Vein endothelial cell (primary cell): ENCODE measurements around a stretch of chr17.

DNA sequence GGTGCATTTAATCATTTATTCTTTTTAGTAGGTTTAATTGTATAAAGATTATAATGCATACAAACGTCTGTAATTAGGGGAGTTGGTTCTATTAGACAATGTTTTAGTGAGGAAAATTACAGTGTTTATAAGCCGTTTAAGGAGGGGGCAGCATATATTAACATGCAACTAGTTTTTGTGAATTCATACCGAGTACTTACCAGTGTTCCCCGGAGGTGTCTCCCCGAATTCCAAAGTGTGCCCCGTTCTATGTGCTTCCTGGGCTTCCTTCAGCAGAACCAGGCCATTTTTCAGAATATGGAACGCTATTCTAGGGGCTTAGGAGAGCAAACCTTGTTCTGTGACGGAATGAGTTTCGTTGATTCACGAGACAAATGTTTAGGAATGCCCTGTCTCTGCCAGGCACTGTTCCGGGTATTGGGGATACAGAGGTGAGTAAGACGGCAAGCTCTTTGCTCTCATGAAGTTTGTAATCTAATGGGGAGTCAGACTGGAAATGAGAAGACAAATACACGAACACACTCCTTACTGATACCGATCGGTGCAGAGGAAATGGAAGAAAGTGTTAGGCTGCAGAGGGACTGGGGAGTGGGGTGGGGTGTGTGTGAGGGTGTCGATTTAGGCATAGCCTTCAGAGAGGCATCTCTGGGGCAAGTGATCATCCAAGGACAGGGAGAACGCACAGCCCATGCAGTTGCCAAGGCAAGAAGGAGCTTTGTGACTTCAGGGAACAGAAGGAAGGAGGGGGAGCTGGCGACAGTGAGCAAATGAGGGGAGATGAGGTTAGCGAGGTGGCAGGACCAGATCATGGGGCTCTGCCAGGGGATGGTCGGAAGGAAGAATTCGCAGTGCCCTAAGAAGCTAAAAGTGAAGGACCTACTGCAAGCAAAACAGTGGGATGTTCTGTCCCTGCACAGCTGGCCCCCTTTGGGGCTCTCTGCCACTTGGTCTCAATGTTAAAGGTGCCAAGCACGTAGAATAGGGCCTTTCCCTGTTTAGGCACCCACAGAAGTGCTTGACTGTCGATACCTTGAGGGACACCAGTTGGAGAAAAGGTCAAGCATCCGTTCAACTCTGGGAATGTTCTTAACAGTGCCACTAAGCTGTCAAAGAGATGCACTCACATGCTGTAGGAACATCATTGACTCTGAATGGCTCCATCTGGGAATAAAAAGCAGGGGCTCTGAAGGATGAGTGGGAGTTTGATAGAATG, 189.6 kb downstream of the MSI2 start:
- CAGE, long polyA plus RNA: no peak

GRCh38 chr17:57523817-57524581, 221.1 kb downstream of the CCDC182 start:
- CAGE, long polyA plus RNA: no peak

DNA sequence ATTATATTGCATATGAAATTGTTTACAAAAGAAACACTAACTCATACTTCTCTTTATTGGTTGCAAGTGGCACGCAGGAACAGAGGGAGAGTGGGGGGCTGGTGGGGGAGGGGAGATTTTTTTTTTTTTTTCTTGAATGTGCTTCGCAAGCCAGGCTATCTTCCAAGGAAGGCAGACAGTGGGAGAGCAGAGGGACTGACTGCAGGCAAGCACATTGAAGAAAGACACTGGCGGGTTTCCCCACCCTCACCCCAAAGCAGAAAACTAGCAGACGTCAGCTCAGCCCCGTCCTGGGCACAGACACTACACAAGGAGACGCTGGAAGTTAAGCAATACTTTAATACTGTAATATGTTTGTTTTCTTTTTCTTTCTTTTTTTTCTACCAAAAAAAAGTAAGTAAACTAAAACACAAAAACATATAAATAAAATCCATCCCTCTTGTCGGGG, 61.5 kb downstream of the CCDC182 start:
- CAGE, long polyA plus RNA: no peak

GRCh38 chr17:57873026-57874100, 23.5 kb upstream of the MRPS23 start:
- CAGE, long polyA plus RNA: no peak

DNA sequence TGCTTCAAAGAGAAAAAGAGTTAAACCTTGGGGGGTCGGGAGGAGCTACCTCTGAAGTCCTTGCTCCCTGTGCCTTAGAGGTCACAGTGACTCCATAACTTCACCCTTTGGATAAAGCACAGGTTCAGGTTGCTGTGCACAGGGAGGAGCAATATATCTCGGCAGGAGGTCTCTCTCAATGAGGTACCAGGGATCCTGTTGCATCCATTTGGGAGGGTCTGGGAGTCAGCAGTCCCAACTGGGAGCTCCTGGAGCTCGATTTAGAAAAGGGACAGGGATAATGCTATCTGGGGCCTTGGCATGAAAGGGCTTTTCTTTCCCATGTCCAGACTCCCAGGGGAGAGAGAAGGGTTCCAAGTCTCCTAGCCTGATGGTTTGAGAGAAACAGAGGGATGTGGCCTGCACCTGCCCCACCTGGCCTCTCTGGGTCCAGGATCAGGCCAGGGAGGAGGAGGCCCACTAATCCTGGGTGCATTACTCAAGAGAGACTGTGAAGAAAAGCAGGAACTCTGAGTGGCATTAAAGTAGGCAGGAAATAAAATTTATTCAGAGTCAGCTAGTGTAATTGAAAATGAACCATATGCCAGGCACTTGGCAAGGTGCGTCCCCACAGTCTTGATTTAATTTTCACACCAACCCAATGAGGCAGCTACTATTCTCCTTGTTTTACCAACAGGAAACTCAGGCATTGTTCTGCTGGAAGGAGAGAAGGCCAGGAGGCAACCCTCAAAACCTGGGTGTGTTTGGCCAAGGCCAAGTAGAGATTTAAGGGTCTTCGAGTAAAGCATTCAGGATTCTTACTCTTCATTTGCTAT, 40.7 kb downstream of the CUEDC1 start:
- CAGE, long polyA plus RNA: no peak

DNA sequence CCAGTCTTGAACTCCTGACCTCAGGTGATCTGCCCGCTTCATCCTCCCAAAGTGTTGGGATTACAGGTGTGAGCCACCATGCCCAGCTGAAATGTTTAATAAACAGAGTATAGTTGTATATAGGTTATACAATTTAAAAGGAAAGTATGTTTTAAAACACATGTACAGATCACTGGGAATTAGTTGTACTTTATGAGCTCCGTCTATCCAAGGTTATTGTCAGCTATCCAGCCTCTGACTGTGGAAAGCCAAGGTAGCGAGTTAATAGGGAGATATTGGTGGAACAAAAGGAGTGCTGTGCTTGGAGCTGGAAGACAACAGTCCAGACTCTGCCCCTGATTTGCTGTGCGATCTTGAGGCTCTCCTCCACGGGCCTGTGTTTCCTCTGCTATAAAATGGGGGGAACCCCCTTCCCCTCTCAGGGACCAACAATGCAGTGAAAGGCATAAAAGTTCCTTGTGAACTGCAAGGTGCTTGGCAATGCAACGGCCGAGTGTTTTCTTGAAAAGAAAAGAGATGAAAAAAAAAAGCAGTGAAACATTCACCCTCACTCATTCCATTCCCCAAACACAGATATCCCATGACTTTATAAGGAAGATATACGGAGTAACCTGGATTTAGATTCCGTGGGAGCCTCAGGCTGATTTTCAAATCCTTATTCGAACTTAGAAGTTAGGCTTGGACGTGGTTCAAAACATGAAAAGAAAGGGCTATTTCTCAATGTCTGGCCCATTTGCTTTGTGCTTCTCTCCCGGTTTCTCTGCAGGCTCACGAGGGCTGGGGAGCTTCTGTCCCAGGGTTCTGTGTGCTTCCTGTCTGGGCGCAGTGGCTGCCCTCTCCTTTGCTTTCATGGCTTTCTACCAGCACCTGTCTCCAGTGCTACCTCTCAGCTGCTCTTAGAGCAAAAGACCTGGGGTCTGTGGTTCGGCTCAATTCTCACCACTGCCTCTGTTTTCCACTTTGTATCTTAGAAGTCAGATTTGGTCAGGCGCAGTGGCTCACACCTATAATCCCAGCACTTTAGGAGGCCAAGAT, 34.0 kb downstream of the CUEDC1 start:
- CAGE, long polyA plus RNA: no peak

DNA sequence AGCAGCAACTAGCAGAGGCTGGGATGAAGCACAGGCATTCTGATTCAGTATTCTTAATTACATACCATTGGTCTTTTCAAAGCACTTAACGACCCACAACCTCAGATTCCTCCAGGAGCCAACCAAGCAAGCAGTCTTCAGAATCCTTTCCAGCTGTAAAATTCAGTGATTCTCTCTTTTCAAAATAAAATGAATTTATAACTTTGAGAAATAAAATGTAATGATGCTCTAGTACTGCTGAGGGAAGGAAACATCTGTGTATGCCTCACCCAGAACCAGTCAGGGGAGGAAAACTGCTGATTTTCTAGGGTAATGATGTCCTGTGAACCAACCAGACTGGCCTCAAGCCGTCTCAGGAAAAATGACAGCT, 9.1 kb downstream of the CUEDC1 start:
- CAGE, long polyA plus RNA: no peak

DNA sequence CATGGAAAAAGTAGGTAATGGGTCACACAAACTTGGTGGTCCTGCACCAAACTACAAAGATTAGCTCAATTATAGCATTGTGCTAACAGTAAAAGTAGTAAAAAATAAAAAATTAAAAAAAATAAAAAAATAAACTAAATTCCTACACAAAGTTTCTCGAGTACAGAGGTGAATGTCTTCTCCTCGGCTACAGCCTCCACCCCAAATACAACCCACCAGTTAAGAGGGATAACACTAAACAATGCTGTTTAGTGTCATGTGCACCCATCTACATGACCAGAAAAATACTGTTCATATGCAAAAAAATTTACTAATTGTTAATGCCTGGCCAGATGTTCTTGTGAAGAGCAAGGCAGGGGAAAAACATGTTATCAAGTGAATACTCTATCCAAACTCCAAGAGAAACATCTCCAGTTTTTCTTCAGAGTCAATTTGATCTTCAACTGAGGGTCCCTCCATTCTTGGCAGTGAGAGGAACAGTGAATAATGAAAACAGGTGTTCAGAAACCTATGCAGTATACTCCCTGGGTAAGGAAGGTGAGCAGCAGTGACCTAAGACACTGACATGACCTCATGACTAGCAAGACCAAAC, 4.4 kb upstream of the VEZF1 start:
- CAGE, long polyA plus RNA: no peak

DNA sequence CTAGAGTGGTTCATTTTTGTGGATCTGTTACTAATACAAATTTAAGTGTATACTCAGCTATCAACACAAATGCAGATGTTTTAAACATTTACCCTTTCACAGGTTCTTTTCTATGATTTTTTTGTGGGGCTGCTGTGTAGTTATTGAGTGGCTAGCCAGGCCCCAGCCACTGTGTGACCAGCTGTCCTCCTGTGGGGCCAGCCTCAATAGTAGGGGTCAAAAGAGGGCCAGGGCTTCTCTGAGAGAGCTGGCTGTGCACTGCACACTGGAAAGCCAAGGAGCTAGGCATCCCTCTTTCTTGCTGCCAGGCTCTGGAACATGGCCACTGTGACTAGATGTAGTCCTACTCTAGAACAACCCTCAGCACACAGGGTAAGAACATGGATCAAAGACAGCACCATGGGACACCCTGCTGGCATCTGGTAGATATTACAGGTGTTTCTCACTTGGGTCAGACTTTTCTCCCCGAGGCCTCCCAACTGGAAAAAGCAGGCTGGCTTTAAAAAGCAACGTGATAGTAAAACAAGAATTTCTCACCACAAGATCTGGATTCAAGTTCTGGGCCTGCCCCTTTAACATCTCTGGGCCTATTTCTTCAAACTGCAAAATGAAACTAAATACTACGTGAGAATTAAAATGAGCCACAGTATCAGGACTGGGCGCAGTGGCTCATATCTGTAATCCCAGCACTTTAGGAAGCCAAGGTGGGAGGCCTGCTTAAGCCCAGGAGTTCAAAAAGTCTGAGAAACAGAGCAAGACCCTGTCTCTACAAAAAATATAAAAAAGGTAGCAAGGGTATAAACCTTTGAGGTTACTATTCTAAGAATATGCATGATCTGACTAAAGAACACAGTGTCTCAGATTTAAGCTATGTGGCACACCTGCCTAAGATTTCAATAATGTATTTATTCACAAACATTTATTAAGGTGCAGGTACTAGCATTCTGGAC, 7.4 kb upstream of the VEZF1 start:
- CAGE, long polyA plus RNA: no peak

GRCh38 chr17:57996660-57997632, 8.9 kb upstream of the VEZF1 start:
- CAGE, long polyA plus RNA: no peak

DNA sequence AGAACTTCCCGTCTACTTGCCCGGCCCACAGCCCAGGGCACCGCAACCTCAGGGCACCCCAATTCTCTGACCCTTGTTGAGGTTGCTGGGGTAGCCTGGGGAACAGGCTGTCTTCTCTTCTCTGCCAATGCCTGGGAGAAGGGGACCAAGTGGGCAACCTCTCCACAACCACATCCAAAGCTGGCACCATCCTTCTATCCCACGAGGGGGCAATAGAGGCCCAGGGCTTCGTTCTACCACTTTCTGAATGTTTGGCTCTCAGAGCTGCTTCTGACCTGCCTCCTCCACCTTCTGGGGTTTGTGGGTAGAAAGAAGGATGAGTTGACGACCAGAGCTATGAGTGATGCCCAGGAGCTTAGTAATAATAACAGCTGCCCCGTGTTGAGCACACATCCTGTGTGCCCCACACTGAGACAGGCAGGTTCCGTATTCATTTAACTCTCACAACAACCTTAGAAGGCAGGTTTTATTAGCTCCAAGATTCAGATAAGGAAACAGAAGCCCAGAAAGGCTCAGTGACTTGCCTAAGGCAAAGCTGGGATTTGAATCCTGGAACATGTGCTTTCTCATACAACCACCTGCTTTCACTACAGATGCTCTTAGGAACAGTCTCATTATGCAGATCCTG, 11.1 kb downstream of the TSPOAP1 start:
- CAGE, long polyA plus RNA: no peak

- CAGE, long polyA plus RNA: no peak
Measured at GRCh38 chr17:58326614-58327337, 1.8 kb downstream of the TSPOAP1 start.

DNA sequence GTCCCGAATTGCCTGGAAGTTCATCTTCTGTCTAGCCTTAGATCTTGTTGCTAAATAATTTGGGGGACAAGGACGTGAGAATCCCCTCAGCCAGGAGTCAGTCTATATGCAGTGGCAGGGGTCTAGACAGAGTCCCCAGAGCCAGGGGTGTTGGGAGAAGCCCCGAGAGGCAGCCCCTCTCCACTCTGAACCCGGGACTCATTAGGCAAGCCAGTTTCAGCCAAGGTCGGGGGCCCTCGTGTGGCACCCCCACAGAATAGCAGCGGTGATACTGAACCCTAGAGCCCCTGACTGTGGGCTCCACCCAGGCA, 695 bp upstream of the TSPOAP1 start:
- CAGE, long polyA plus RNA: no peak

GRCh38 chr17:58330994-58331853, 2.6 kb upstream of the TSPOAP1 start:
- CAGE, long polyA plus RNA: no peak

- CAGE, long polyA plus RNA: no peak
Measured at GRCh38 chr17:58332560-58333024, 4.0 kb upstream of the TSPOAP1 start.

DNA sequence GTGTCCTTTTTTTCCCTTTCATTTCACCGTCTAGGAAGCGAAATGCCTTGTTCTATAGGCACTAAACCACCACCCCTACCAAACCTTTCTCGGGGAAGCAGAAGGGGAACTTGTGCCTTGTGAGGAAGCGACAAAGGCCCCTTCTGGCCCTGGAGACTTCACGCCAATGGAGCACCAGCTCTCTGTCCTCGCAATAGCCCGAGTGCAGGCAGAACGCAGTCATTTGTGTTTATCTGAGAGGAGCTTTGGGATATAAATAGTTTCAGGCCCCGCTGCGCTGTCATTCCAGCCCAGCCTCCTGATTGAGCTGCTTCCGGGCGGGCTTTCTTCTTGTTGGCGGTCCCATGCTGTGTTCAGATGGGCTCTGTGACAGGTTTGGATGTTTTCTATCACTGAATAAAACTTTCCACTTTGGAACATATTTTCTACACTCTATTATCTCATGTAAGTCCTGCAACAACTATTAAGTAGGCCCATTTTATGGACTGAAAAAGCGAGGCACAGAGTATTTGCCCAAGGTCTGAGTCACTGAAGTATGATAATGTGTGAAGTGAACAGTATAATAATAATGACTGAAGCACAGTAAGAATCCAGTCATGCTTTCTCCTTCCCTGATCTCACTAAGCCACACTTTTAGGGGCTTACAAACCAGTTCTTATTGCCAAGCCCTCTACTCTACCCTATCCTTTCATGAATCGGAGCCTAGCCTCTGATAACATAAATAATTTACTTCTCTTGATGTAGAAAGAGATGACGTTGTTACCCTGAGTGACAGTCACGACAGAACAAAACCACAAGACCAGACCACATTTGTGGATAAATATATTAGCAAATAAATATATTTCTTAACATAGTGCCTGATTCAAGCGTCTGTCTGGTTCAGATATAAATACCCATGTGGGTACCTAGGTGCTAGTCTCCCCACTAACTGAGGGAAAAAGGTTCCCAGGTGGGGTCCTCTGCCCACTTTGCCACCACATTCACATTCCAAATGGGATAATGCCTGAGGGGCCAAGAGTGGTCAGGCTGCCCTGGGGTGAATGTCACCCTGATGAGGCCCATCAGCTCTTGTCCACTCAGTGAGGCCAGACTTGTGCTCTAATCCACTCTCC, 1.2 kb upstream of the SUPT4H1 start:
- CAGE, long polyA plus RNA: no peak

- CAGE, long polyA plus RNA: no peak
Measured at GRCh38 chr17:58381953-58382764, 30.2 kb upstream of the SUPT4H1 start.

DNA sequence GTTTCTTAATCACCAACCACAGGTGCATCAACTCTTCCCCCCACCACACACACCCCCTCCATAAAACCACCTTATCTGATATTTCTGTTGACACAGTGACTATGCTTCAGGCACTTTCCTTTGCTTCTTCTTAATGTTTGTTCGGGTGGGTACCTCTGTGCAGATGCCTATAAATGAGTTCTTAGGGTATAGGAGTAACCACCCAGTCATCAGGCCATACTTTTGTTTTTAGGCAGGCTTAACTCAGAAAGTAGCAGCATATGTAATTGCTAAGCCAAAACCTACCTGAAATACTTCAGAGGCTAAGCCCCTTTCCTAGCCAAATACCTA, 29.4 kb downstream of the RNF43 start:
- CAGE, long polyA plus RNA: no peak

DNA sequence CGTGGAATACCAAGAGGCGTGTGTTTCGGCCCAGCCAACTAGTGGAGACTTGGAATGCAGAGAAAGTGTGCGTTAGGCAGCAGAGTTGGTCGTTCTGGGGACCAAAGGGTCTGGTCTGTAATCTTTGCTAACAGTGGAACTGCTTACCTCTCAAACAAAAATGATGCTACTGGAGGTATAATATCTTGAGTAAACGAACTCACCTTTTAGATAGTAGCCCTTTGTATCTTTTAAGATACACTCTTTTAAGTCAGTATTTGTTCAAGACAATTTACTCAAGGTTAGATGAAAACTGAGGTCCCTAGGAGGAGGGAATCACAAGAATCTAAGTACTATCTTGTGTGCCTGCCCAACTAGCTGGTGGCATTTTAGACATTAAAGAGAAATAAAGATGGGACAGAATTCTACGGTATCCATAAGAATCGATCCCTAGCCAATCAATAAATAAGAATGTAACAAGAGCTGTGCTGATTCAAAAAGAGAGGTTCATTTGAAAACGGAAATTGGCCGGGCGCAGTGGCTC, 483 bp upstream of the HSF5 start:
- CAGE, long polyA plus RNA: no peak

DNA sequence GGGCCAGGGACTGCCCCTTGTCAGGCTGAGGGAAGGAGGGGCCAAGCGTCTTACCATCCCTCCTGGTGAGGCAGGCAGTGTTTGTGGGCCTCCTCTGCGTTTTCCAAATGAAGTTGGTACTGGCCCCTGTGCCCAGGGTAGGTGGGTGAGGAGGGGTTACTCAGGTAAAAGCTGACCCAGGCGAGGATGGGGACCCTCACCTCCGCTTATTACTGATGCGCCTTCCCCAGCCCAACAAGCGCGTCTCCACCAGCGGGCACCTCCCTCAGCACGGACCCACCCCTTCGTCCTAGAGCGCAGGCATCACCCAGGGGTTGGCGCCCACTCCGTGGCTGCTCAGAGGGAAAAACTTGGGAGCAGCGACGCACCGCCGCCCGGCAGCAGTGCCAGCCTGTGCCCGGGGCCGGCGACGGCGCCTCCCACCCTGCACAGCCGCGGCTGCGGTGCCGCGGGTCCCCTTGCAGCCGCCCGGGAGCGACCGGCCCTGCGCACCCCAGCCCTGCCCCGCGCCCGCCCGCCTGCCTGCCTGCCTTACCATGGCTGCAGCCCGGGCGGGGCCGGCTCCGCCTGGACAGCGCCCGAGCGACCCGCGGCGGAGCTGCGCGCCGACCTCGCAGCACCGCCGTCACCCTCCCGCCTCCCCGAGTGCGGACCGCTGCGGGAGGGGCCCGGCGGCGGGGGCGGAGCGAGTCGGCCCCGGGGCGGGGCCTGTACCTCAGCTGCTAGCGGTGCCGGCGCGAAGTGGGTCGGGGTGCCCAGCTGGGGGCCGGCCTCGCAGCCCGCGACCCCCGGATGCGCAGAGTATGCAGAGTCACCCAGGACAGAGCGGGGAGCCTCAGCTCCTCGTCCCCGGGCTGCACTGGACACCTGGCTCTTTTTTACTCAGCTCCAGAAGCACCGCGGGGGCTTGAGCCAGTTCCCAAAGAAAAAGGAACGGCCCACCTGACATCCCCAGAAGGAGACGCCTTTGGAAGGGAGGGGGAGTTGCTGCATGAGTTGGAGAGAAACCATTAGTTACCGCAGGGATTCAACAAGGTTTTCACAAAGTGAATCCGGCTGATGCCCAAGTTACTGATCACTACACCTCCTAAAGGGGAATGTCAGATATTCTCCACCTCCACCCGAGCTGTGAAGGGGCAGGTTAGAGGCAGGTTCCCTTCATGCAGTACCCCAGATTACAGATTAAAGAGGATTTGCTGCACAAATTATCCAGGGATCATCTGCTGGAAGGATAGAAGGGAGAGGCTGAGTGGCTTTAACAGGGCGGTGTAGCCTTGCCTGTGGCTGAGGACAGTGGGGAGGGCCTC, 12.2 kb downstream of the SEPTIN4 start:
- CAGE, long polyA plus RNA: no peak